Parotid gland (tissue), 1 donor: Measurements from ENCODE around the genes NUP35, FAM171B, COL3A1 and WDR75.

GRCh38 chr2:182422801-182423309 is 4.0 kb downstream of the PDE1A start:
- PRO-cap, result no peak

DNA sequence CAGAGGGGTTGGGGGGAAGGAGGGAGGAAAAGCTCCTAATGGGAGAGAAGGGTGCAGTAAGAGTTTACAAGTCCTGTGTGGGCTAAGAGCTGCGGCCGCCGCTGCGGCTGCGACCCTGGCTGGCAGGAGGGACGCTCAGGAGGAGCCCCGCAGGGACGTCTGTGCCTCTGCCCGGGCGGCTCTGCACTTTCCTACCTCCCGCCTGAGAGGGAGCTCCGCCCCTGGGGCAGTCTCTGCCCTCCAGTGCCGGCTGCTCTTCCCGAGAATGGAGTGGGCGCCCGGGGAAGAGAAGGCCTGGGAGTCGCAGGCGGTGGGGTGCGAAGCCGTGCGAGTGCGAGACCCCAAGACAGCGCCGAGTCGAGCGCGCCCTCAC is 549 bp upstream of the FRZB start:
- PRO-cap, result no peak

GRCh38 chr2:182914933-182916341 is 49.0 kb upstream of the FRZB start:
- PRO-cap, result no peak

DNA sequence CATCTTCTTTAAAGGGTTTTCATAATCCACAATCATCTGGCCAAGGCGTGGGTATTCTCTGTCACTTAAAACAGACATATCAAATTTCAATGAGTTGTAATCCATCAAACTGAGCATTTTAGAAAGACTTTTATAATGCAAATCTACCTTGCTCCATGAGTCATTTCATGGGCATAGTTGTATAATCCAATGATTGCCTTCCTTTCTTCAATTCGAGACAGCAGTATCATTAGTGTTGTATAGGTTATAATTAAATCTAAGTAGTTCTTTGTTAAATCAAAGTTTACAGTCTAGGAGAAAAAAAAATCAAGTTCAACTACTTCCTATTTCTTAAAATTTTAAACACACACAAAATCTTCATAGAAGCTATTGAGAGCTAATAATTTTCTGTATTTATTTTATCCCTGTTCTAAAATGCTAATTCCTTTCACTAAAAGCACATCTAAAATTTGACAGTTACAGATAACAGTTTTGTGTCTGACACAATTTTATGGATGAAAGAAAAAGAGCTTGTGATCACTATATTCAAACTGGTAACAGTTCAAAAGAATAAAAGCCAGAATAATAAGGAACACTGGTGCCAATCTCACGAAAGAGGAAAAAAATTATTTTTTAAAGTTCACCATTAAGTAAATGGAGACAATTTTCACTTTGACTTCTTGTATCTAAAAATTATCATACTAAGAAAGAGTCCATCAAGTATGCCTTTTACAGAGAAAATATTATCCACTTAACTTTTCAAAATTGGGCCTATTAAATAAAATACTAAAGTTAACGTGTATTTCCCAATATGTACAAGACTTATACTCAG is 36.1 kb downstream of the NCKAP1 start:
- PRO-cap, result no peak

DNA sequence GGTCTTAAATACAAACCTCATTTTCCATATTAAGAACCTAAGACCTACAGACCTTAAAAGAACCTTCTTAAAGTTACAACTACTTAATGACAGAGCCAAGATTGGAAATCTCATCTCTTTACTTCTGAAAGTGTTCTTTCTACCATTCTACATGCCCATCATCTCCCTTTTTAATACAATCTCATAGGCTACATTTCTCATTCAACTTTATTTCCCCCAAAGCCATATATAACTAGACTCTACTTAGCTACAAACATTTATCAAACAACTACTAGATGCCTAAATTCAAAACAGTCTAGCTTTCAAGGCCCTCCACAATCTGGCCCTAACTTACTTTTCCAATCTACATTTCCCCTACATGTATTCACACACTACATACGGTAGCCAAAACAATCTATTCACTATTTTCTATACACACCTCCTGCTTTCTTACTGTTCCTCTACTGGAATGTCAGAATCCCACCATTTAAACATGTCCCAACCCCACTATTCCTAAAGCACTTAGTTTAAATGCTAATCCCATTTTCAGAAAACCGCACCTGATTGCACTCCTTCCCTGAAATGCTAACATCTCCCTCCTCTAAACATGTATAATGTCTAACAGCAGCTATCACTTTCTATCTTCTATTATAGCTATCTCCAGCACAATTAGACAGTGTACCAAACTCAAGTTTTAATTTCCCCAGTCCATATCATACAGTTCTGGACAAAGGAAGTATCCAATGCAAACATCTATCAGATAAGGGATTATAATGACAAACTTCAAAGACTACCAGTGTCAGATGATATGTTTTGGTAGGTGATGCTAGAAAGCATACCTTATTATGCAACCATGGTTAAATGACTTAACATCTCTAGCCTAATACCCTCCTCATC is 32.6 kb downstream of the NCKAP1 start:
- PRO-cap, result no peak

GRCh38 chr2:183023600-183024147 is 14.6 kb downstream of the NCKAP1 start:
- PRO-cap, result no peak

DNA sequence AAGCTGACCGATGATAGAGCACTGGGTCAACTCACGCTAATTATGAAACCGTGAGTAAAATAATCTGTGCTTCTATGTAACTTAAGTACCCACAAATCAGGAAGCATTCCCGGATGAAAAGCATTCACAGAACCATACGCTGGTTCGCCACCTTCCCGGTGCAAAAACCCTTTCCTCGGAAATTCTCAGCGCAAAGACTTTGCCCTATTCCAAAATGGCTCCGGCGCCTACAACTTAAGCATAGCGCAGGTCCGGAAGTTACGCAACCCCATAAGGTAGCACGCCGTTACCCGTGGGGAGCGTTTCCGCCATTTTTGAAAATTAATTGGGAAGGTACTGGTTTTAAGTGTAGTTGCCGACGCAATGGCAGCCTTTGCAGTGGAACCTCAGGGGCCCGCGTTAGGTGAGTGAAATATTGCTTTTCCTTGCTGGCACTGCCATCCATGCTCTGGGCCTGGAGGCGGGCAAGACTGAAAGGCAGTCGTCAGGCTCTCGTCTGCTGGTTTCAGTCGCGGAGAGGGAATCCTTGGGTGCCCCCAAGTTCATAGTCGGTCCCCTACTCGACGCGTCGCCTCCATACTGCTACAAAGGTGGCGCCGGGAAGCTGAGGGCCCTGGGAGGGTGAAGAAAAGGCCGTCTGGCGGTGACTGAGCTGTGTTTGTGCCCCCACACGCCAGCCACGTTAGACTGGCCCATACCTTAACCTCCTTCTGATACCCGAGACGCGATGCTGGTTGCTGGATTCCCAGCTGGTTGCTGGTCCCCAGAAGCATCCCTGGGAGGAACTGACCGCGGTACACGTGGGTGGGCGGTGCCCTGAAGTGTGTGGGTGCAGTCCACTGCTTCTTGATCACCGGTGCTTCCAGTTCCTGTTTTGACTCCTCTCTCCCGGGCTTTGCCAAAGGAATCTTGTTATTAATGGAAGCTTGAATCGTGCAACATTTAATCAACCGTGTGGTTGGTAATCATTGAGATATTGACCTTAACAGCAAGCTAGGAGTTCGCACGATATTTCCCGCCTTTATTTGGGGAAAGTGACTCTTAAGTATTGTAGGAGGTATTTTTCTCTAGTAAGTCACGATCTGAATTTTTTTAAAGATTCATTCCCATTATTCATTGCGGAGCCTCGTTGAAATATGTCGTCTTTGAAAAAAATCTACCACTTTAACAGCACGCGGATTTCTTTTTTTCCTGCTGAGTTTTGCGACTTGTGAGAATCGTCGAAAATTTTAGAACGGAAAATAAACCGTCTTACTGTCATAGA is at the start of gene NUP35:
Gene NUP35 (plus strand): TSS at position 349 of the 1,264 bp plus-strand sequence.
- PRO-cap, result bidirectional peak, plus-strand start at position 339 of the sequence, minus-strand start at position 160 of the sequence; unidirectional peak, minus-strand start at position 712 of the sequence

- PRO-cap, result no peak
These were observed 167.2 kb downstream of the ZNF804A start for GRCh38 chr2:184765597-184765819.

- PRO-cap, result no peak
These were observed 46.6 kb upstream of the ZC3H15 start for GRCh38 chr2:186439316-186439986.

DNA sequence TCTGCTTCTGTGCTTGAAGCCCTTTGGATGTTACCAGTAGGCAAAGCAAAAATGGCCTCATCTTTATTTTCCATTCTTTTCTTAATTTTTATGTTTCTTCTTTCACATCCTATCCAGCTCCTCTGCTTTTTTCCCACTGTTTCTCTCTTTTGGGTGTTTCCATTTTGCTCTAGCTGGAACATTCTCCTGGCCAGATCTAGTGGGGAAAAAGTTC is 31.0 kb upstream of the FAM171B start:
- PRO-cap, result no peak

DNA sequence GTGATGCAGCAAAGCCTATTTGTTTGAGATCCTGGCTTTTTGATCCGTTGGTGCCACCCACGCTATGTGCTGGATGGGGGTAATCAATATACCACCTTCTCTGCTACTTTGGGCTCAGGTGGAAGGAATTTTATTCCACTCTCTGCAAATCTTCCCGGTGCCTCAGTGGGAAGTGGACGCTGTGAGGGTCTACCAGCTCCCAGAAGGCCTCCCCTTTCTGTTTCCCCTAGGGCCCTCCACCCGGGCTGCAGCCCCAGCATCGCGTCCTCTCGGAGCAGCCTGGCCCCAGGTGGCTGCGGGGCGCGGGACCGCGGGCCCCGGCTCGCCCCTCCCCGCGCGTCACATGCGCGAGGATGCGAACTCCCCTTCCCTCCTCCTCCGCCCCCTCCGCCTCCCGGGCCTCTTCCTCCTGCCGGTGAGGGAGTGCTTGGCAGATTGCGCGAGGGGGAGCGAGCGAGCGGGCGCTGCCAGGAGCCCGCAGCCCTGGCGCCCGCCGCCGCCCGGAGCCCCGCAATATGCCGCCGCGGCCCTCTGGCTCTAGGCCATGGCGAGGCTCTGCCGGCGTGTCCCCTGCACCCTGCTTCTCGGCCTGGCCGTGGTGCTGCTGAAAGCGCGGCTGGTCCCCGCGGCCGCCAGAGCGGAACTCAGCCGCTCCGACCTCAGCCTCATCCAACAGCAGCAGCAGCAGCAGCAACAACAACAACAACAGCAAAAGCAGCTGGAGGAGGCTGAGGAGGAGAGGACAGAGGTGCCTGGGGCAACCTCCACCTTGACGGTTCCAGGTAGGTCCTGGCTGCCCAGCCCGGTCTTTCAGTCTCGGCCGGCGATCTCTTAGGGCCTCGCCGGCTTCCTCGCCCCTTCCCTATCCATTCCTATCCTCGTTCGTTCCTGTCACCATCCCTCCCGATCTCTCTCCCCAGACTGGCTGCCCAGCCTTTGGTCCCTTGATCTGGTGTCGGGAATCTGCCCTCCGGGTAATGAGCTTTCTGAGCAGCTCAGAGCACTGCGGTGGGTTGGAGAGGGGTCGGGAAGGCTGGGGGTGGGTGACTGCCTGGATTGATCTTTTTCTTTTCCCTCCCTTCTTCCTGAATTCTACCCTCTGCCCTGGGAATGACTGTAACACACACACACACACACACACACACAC is at the start of gene FAM171B:
Gene FAM171B (plus strand): TSS at position 431 of the 1,147 bp plus-strand sequence.
- PRO-cap, result bidirectional peak, plus-strand start at position 433 of the sequence, minus-strand start at position 281 of the sequence; unidirectional peak, plus-strand start at position 717 of the sequence

DNA sequence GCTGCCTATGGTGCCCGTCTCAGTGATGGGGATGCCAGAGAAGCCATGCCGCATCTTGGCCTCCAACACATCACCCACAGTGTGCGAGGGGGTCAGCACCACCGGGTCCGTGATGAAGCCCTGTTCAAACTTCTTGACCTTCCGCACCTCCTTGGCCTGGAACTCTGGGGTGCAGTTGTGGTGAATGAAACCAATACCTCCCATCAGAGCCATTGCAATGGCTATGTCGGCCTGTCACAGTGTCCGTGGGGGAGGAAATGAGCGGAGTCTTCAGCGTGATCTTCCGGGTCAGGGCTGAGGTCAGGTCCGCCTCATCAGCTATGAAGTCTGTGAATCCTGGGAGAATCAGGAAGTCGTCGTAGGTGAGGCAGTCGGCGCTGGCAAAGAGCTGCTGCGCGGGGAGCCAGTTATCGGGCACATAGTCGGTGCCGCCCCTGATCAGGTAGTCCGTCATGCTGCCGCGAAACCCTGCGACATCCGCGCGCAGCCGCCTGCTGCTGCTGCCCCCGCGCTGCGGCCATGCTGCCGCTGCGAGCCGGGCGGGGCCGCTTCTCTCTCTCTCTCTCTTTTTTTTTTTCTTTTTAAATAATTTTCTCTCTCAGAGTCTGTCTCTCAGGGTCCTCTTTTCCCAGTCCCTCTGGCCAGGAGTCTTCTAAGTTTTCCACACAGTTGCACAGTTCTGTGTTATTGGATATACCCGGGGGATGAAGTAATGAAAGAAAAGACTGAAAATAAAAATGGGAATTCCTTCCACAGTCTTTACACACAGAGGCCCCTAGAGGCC is 154.1 kb upstream of the ZSWIM2 start:
- PRO-cap, result unidirectional peak, plus-strand start at position 351 of the sequence

DNA sequence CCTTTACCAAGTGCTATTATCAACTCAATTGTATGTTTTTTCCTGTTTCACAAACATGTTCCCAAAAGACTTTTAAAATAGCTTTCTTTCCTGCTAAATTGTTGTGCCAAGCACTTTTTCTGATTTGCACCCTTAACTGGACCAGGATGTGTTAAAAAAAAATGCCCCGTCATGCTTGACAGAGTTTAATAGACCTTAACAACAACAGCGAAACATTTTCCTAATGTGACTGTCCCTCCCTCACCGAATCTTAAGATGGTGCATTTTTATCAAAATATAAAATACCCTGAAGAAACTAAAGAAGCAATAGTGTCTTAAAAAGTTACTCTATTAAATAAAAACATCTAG is 44.1 kb downstream of the CALCRL start:
- PRO-cap, result no peak

- PRO-cap, result no peak
These were observed 21.5 kb downstream of the TFPI start for GRCh38 chr2:187532469-187533365.

- PRO-cap, result no peak
These were observed 13.1 kb upstream of the GULP1 start for GRCh38 chr2:188278320-188279156.

- PRO-cap, result bidirectional peak, plus-strand start at chr2:188292756, minus-strand start at chr2:188292748; bidirectional peak, plus-strand start at chr2:188293123, minus-strand start at chr2:188293037
These were observed 945 bp downstream of the GULP1 start for GRCh38 chr2:188292305-188293332.

DNA sequence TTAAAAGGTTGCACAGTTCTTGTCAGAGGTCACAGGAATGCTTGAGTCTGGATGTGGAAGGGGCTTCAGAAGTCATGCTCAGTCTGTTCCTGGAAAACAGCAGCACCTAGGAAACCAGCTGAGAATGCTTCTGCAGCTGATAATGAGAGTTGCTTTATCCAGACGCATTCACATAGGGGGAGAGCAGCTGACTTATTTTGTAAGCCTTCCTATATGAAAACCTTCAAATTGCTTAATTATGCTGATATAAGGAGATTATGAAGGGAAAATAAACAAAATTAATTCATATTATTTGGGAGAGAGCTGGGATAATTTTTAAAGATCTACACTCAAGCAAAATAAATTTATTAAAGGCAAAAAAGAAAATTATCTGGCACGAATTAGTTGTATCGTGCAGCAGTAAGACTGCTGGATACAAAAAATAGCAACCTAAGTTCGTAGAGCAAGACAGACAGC is 235.6 kb downstream of the GULP1 start:
- PRO-cap, result no peak

GRCh38 chr2:188974052-188974779 is at the start of gene COL3A1:
Gene COL3A1 (plus strand): TSS chr2:188974373.
- PRO-cap, result no peak

DNA sequence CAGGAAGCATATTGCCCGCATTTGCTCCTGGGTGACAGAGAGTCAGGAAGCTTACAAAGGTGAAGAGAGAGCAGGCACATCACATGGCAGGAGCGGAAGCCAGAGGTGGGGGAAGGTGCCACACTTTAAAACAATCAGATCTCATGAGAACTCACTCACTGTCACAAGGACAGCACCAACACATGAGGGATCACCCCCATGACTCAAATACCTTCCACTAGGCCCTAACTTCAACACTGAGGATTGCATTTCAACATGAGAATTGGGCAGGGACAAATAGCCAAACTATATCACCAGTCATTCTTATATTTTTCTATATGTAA is 124.9 kb upstream of the COL5A2 start:
- PRO-cap, result no peak

DNA sequence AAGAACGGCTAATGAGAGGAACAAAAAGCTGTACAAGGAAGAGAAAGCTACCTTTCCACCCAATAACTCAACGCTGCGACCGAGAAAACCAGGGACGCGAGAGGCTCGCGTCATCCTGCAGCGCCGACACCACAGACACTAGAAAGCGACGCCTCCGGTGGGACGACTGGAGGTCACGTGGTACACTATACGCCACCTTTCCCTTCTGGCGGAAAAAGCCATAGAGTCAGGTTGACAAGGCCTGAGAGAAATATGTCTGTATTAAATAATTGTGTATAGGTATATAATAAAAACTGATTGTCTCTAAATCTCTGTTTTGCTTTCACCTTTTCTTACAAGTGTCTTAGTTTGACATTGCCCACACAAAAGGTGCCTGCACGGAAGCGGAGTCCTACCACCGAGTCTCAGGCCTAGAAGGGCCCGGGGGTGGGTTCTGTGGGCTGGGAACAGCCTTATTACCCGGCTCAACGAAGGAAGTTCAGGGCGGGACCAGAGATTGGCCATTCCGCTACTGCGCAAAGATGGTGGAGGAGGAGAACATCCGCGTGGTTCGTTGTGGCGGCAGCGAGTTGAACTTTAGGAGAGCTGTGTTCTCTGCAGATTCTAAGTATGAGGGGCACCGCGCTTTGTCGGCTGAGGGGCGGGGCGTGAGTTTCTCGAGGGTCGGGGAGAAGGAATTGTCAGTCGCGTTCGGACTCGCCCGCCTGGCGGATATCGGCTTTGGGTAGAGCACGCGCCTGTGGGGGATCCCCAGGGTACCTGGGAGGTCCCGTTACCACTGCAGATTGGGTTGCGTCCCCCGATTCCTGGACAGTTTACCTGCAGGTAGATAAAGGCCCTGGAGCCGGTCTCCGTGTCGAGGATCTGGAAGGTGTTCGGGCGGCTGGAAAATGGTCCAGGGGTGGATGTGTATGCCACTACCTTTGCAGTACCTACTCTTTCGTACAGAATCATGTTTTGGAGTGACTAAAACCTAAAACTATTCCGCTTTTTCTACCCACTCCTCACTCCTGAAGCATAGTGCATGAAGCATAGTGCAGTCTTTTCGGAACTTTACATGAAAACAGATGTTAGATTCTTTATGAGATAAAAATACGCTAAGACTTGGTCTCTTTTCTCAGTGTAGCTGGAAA is at the start of gene WDR75:
Gene WDR75 (plus strand): TSS at position 503 of the 1,133 bp plus-strand sequence.
- PRO-cap, result bidirectional peak, plus-strand start at position 223 of the sequence, minus-strand start at position 131 of the sequence; bidirectional peak, plus-strand start at position 518 of the sequence, minus-strand start at position 406 of the sequence; unidirectional peak, plus-strand start at position 518 of the sequence